ENCODE measurements around a stretch of chr3.

GRCh38 chr3:12870934-12871622 is 29.7 kb upstream of the RPL32 start:
- PRO-cap = no peak

DNA sequence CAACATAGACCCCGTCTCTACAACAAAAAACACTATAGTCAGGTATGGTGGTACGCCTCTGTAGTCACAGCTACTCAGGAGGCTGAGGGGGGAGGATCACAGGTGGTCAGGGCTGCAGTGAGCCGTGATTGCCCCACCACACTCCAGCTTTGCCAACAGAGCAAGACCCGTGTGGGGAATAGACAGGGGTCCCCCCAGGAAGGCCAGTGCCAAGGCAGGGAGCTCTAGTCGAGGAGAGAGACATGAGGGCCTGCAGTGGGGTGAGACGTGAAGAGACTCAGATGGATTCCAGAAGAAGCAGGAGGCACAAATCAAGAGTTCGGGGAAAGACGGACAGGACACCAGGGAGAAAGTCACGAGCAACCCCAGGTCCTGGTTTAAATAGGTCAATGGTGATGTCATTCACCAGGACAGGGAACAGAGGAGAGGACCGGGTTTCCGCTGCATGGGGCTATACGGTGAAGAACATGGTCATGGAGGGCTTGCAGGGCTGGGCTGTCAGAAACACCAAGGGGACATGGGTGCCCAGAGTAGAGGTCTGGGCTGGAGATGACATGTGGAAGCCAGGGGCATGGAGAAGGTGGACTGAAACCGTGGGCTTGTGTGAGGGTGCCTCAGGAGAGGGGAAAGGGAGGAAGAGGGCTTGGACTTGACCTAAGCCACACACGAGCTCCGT is 53.9 kb upstream of the RPL32 start:
- PRO-cap = no peak

- PRO-cap = no peak
Observed at GRCh38 chr3:12895937-12896524, 54.7 kb upstream of the RPL32 start.

- PRO-cap = no peak
Observed at GRCh38 chr3:12896525-12897294, 55.3 kb upstream of the RPL32 start.

- PRO-cap = no peak
Observed at GRCh38 chr3:12926570-12927076, 85.3 kb upstream of the RPL32 start.

- PRO-cap = no peak
Observed at GRCh38 chr3:12944394-12944774, 103.0 kb upstream of the RPL32 start.

- PRO-cap = no peak
Observed at GRCh38 chr3:12961475-12962145, 111.6 kb downstream of the IQSEC1 start.

DNA sequence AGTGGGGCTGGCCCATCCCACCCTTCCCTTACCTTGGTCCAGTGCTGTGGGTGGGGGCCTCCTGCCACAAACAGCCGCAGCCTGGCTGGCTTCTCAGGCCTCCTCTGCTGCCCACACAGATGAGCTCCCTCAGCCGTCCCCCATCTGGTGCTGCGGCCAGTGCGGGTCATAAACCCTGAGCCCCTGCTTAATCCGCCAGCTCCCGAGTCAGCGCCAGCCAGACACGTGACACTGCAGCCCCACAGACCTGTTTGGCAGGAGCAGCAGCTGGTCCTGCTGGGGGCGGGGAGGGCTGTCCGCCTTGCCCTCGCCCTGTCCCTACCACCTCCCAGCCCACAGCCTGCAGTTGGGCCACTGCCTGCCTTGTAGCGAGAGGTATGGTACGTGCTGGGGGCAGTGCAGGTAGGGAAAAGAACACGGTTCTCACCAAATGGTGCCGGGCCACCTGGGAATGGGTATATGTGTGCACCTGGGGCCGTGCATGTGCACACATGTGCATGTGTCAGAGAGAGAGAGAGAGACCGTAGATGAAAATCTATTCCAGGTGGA is 86.2 kb downstream of the IQSEC1 start:
- PRO-cap = no peak

- PRO-cap = no peak
Observed at GRCh38 chr3:12992984-12993638, 80.1 kb downstream of the IQSEC1 start.

GRCh38 chr3:13019097-13020440 is 53.7 kb downstream of the IQSEC1 start:
- PRO-cap = no peak

DNA sequence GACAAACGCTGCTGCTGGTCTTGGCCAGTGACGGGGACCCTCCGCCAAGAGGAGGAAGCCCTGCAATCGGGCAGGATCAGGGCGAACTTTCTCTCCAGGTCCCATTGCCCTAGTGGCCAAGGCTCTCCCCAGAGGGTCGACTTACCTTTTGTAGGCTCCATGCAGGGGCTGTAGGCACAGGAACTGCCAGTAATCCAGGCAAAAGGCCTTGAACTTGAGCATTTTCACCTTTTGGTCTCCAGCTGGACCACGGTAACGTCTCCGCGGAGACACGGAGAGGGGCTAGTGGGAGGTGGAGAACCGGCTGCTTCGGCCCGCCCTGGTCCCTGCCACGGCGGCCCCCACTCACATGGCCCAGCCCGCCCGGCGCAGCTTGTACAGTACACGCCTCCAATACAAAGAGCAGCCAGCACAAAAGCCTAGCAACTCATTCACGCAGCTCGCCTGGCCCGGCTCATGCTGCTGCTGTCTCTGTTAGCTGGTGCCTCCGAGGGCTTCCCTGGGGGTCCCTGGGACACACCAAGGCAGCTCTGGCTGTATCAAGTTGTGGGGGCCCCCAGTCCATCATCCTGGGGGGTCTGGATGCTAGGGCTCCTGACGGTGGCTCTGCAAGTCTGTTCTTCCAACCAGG is 31.0 kb downstream of the IQSEC1 start:
- PRO-cap = no peak

DNA sequence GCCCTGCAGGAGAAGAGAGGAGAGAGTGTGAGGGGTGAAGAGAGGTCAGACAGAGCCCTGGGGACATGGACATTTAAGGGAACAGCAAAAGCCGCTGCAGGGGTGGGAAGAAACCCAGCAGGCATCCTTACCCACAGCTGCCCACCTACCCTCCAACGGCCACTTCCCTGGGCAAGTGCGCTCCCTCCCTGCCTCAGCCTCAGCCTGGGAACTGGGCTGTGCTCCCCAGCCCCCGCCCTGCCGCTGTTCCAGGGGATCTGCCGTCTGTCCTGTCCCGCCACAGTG is 7.2 kb upstream of the IQSEC1 start:
- PRO-cap = no peak

- PRO-cap = no peak
Observed at GRCh38 chr3:13277252-13277866, 142.8 kb downstream of the NUP210 start.

GRCh38 chr3:13346963-13348062 is 72.8 kb downstream of the NUP210 start:
- PRO-cap = no peak

- PRO-cap = no peak
Observed at GRCh38 chr3:13418972-13419098, 1.3 kb downstream of the NUP210 start.

GRCh38 chr3:13461450-13461804 is 18.7 kb upstream of the HDAC11 start:
- PRO-cap = no peak

GRCh38 chr3:13544493-13544692 is 4.5 kb upstream of the FBLN2 start:
- PRO-cap = no peak

DNA sequence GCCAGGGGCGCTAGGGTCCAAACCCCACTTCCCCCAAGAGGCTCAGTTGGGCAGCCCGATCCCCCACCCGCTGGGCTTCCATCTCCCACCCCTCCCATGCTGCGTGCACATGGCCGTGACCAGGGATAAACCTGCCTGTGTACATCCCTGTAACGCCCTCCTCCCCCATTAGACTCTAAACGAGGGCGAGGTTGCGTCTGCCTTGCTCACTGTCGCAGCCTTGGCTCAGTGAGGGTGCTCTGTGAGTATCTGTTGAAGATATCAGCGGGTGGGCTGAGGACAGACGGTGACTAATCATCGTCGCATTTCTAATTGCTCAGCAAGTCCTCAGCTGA is 25.8 kb downstream of the FBLN2 start:
- PRO-cap = no peak

DNA sequence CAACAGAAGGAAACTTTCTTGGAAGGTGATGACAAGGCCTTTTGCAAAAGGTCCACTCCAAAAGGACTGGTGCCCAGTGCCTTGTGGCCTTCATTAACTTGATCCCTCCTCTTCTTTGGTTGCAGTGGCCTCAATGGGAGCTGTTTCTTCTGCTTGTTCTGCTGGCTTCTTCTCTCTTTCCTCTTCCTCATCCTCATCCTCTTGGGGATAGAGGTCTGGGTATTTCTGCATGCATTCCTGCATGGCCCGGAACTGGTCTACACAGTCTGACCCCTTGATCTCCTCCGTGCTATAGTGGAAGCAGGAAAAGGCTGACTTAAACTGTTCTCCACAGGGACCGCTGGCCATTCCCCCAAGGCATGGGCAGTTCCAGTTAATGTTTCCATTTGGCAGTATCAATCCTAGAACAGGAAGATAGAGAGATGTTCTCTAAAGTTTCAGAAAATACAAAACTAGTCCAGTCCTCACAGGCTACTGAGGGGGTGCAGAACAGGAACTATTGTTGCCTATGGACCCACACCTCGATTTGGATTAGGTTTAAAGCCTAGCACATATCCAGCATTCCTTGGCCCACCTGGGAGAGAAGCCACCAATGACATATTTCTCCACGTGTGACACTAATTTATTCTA is 11.8 kb downstream of the CHCHD4 start:
- PRO-cap = no peak

- PRO-cap = no peak
Observed at GRCh38 chr3:14178994-14179720, 540 bp downstream of the LSM3 start.

Data from mesothelial cell of epicardium (in vitro differentiated cells).